SK-MEL-5 (cell line): ENCODE measurements around the gene ABR.

DNA sequence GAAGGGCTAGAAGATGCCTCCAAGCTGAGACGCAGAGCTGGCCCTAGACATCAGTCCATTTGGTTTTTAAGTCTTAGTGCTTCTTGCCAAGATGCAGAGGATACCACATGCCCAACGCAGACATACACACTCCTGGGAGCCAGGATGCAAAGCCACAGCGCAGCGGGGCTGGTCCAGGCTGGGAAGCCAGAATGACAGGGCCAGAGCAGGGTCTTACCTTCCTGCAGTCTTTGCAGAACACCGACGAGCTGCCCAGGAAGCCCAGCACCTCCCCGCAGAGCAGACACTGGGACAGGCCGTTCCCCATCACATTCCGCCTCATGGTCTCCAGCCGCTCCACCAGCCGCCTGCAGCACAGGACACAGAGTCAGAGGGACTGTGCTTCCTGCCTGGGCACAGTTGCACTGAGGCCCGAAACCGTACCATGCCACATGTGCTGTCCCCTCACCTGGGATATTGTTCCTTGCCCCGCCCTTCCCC lies 33.4 kb downstream of the RPH3AL start:
RAMPAGE:
- cytosol, long total RNA, result no peak
- long total RNA, result no peak
- nucleus, long total RNA, result no peak

RAMPAGE:
- cytosol, long total RNA, result no peak
- long total RNA, result no peak
- nucleus, long total RNA, result no peak
Observed at GRCh38 chr17:489722-490660, 79.9 kb downstream of the C17orf97 start.

DNA sequence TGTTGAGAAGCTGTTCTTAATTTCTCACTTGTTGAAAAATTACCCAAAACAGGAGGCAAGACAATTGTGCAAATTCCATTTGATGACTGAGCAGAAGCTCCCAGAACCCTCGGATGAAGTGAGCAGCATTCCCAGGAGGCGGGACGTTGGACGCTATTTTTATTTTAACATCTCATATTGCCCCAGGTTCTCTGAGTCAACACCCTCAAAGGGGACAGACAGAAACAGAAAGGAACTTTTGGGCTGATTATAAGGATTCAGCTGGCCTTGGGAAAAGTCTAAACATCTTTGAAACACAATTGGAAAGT lies 101.2 kb downstream of the C17orf97 start:
RAMPAGE:
- cytosol, long total RNA, result no peak
- long total RNA, result no peak
- nucleus, long total RNA, result no peak

RAMPAGE:
- cytosol, long total RNA, result no peak
- long total RNA, result no peak
- nucleus, long total RNA, result no peak
Observed at GRCh38 chr17:559541-560349, 149.6 kb downstream of the C17orf97 start.

DNA sequence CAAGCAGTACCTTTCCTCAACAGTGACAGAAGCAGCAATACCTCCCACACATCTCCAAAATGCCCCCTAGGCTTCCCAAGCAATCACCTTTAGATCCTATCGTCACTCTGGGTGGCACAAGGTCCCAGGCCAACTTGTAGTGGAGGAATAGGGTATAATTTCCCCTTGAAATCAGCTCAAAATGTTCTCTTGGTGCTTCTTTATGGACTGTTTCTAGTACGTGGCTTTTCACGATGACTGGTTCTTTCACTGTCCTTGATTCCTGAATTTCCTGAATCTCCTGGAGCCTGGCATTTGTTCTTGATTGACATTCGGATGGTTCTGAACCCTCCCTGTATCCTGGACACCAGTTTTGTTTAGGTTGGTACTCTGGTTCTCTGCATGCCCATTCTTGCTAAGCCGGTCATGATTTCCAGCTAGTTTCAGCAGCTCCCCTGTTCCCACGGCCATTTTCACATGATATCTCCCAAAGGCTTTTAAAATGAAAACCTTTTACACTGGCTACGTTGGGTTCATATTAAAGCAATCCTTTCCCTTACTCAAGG lies 6.9 kb upstream of the VPS53 start:
RAMPAGE:
- cytosol, long total RNA, result no peak
- long total RNA, result no peak
- nucleus, long total RNA, result no peak

RAMPAGE:
- cytosol, long total RNA, result no peak
- long total RNA, result no peak
- nucleus, long total RNA, result no peak
Observed at GRCh38 chr17:910028-910247, 69.6 kb downstream of the NXN start.

DNA sequence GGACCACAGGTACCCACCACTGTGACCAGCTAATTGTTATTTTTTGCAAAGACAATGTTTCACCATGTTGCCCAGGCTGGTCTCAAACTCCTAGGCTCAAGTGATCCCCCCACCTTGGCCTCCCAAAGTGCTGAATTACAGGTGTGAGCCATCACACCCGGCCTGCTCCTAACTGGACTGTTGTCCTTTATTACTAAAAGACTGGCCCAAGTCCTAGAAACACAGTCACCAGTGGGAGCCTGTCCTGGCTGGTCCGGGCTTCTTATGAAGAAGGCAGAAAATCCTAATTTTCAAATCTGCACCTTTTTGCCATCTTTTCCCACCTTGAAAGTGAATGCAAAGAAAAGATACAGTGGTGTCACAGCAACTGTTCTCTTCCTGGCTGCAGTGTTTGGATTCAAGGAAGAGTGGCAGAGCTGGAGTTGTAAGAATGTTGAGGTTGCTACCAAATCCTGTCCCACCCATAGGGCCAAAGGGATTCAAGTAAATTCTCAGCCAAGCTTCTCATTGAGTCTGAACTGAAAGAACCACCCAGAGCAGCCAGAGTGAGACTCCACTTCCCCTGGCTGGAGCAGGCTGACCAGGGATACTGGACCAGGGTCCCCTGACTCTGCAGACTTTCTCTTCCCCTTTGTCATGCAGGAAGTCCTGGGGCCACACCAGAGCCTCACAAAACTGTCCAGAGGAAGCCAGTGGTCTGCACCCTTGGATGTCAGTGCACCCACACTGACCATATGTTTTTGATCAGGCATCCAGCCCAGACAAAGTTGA lies 4.4 kb downstream of the NXN start:
RAMPAGE:
- cytosol, long total RNA, result no peak
- long total RNA, result no peak
- nucleus, long total RNA, result no peak

DNA sequence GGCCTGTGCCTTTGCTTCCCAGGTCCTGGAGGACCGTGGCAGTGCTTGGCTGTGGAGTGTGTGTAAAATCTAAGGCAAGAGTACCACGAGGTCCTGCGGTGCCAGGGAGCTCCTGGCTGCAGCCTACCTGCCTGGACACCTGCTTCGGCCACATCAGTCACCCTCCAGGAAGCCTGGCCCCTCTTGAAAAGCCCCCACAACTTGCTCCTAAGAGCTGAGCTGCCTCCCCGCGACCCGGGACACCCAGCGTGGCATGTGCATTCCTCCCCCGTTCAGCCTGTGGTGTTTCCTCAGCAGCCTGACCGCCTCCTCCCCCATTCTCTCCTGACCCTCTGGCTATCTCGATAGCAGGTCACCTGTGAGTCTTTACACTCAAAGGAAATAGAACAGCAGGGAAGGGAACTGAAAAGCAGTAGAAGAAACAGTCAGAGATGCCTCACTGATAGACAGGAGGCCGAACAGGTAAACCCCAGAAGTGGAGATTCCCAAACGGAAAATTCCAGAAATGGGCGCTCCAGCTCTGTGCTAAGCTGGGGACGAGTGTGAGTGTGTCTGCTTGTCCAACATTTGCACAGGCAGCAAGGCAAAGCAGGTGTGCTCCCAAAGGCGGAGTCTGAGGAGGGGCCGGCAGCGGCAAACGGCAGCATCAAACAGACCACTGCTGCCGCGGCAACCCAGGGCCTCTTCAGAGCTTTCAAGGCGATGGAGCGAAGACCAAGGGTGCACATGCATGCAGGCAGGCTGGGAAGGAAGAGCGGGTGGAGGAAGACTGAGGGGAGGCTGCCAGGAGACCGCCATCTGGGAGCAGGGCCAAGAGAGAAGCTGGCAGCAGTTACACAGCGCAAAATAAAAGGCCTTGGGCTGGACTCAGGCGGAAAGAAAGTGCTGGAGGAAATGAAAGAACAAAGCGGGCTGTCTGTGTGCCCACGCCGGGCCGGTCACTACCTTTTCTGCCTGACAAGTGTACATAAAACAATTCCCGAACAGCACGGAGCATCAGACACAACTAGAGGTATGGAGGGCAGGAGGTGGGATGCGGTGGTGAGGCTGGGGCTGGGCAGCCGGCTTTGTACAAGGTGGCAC lies 8.3 kb downstream of the TIMM22 start:
RAMPAGE:
- cytosol, long total RNA, result no peak
- long total RNA, result no peak
- nucleus, long total RNA, result no peak

DNA sequence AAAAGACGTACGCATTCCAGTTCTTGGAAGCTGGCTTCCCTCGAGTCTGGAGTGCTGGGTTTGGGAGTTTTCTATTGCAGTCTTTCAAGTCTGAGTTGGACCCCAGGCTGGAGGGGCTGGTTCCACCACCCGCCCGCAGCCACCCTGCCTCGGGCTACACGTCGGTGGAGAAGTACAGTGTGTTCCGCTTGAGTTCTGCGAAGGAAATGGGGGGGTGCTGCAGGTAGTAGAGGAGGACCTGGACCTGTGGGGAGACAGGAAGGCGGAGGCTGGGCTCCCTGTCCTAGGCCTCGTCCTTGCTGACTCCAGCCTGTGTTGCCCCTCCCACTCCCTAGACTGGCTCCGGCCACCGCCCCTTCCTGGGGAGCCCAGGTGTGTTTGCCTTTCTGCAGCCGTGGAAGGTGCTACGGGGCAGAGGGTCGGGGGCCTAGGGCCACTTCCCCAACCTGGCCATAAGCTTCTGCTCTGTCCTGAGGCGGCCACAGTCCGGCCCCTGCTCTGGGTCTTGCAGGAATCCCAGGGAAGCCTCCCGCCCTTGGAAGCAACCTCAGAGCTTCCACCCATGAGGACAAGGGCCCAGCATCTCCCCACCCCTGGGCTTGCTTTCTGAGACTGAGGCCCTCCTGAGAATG lies 9.1 kb downstream of the TIMM22 start:
RAMPAGE:
- cytosol, long total RNA, result no peak
- long total RNA, result no peak
- nucleus, long total RNA, result no peak

GRCh38 chr17:1173604-1174036 lies 6.2 kb downstream of the ABR start:
RAMPAGE:
- cytosol, long total RNA, result no peak
- long total RNA, result no peak
- nucleus, long total RNA, result no peak

RAMPAGE:
- cytosol, long total RNA, result no peak
- long total RNA, result no peak
- nucleus, long total RNA, result no peak
Observed at GRCh38 chr17:1176799-1177318, 2.9 kb downstream of the ABR start.

GRCh38 chr17:1179402-1180611 lies at the start of gene ABR:
Gene ABR (minus strand): TSS chr17:1179981.
RAMPAGE:
- cytosol, long total RNA, result no peak
- long total RNA, result no peak
- nucleus, long total RNA, result no peak

DNA sequence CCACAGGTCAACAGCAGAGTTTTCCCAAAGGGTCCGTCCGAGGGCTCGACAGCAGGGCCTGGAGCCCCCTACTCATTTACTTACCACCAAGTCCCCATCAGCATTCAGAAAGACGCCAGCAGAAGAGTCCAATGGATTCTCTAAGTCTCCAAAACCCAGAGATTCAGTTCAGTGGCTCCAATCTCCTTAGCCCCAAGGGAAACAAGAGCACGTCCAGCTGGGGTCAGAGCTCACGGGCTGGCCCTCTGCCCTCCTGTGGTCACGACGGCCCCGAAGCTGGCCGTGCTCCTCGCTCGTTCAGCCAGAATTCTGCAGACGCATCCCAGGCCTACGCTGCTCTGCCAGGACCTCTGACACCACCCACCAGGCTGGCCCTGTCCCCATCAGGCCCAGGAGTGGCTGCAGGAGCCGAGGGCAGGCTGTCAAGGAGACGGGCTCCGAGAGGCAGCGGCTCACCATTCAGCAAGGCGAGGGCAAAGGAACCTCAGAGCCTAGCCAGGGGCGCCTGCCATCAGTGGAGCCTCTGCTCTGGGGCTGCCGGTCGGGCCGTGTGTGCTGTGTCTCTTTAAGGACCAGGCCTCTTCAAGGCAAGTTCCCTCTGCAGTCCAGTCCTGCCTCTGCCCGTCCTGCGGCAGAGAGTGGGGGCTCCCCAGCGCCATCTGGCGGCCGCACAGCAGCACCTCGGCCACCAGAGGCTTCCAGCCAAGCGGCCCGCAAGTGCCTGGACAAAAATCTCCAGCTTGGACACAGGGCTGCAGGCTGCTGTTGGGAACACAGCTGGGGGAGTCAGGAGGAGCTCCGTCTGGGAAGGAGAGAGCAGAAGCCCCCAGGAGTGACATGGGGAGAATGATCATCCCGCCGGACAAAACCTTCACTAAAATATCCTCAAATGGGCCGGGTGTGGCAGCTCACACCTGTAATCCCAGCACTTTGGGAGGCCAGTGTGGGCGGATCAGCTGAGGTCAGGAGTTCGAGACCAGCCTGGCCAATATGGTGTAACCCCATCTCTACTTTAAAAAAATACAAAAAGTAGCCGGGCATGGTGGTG lies 7.3 kb upstream of the ABR start:
RAMPAGE:
- cytosol, long total RNA, result no peak
- long total RNA, result no peak
- nucleus, long total RNA, result start-site peak on the minus strand centred at position 565 of the sequence, 137 bp wide, 48 and 17 reads in 2 replicates

RAMPAGE:
- cytosol, long total RNA, result no peak
- long total RNA, result no peak
- nucleus, long total RNA, result no peak
Observed at GRCh38 chr17:1190475-1190932, 10.7 kb upstream of the ABR start.

DNA sequence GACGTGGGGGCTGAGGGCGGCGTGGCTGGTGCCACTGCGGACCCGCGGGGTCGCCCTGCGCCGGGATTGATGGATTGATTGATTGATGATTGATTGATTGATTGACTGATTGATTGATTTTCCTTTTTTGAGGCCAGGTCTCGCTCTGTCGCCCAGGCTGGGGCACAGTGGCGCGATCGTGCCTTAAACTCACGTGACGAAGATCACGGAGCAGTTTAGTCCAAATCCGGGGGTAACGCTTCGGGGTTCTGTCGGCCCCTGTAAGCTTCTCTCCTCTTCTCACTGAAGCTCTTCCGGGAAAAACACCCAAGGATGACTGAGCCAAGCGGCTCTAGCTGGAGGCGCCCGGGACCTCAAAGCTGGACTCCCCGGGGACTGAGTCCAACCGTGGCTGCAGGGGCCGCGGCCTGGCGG lies 40.2 kb upstream of the BHLHA9 start:
RAMPAGE:
- cytosol, long total RNA, result no peak
- long total RNA, result no peak
- nucleus, long total RNA, result no peak

RAMPAGE:
- cytosol, long total RNA, result no peak
- long total RNA, result no peak
- nucleus, long total RNA, result no peak
Observed at GRCh38 chr17:1353786-1354333, 46.2 kb downstream of the YWHAE start.

RAMPAGE:
- cytosol, long total RNA, result no peak
- long total RNA, result no peak
- nucleus, long total RNA, result no peak
Observed at GRCh38 chr17:1421432-1421873, 21.4 kb upstream of the YWHAE start.

RAMPAGE:
- cytosol, long total RNA, result no peak
- long total RNA, result no peak
- nucleus, long total RNA, result no peak
Observed at GRCh38 chr17:1462199-1462941, 6.3 kb upstream of the CRK start.

GRCh38 chr17:1467802-1468379 lies 11.9 kb upstream of the CRK start:
RAMPAGE:
- cytosol, long total RNA, result no peak
- long total RNA, result no peak
- nucleus, long total RNA, result no peak

DNA sequence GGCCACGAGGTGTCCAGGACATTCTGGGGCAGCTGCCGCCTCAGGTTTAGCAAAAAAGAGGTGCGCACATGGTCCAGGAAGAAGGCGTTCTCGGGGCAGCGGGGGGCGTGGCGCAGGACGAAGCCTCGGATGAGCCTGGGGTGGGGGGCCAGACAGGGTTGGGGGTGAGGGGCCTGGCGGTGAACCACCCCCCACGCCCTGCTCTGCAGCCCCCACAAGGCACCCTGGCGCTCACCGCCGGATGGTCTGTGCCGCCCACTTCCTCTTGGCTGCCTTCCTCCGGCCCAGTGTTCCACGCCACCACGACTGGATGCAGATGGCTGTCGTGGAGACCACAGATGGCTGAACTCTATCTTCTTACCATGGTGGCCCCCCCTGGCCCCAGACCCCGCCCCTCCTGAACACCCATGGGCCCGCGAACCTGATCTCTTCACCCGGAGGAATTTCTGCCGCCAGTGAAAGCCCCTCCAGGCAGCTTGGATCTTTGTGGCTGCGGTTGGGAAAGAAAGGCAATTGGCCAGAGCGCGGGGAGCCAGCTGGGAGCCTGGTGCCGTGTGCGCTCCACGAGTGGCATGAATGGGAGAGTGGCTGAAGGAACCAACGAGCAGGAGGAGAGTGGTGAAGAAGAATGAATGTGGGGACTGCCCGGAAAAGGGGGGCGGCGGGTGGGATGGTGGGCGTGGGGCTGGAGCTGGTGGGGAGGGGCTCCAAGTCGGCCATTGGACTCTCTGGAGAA lies 14.3 kb upstream of the CRK start:
RAMPAGE:
- cytosol, long total RNA, result no peak
- long total RNA, result no peak
- nucleus, long total RNA, result no peak